Mesenchymal stem cell of the bone marrow (primary cell): ENCODE data around the gene TGM2.

GRCh38 chr20:38164800-38165623 is at the start of gene TGM2:
TGM2 (minus strand) TSS chr20:38165270.
- CAGE, long polyA plus RNA = no peak

- CAGE, long polyA plus RNA = no peak
These were observed 43.9 kb upstream of the TGM2 start for GRCh38 chr20:38208945-38209337.

DNA sequence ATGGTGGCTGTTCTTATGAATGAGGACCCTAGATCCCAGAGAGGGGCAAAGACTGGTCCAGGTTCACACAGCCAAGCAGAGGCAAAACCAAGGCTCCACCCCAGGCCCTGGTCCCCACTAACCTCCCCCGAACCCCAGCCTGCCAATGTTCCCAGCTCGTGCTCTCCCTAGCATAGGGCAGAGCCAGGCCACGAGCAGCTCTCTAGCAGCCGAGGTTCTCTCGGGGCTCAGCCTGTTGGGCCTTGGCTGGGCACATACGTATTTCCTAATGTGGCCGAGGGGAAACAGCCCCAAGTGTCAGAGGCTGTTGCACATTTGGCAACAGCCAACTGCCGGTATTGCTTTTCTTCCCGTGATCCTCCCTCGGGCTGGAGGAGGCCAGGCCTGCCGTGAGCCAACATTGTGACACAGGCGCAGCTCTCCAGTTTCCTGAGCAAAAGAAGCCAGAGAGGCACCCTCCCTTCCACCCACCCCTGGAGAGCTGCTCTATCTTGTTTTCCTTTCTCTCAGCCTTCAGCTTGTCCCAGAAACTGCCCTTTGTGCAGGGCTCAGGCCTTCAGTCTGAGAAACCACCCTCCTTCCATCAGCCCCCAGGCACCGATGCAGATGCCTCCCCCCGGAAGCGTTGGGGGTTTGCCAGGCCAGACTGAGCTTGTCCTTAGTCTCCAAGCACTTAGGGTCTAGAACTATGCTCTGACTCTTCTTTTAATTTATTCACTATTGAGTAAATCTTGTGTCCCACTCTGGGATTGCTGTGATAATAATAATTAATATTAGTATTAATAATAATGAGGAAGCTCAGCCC is 5.2 kb upstream of the BPI start:
- CAGE, long polyA plus RNA = no peak

GRCh38 chr20:38548576-38548961 is 32.4 kb upstream of the ADIG start:
- CAGE, long polyA plus RNA = no peak

- CAGE, long polyA plus RNA = no peak
These were observed 57.6 kb downstream of the PPP1R16B start for GRCh38 chr20:38863028-38863609.

- CAGE, long polyA plus RNA = no peak
These were observed 80.4 kb downstream of the DHX35 start for GRCh38 chr20:39042479-39042955.

- CAGE, long polyA plus RNA = no peak
These were observed 396.0 kb downstream of the DHX35 start for GRCh38 chr20:39358003-39358591.

GRCh38 chr20:40503065-40503547 is 185.9 kb downstream of the MAFB start:
- CAGE, long polyA plus RNA = no peak

- CAGE, long polyA plus RNA = no peak
These were observed 13.5 kb downstream of the MAFB start for GRCh38 chr20:40675564-40675958.

GRCh38 chr20:41011274-41012224 is 17.1 kb upstream of the TOP1 start:
- CAGE, long polyA plus RNA = no peak

DNA sequence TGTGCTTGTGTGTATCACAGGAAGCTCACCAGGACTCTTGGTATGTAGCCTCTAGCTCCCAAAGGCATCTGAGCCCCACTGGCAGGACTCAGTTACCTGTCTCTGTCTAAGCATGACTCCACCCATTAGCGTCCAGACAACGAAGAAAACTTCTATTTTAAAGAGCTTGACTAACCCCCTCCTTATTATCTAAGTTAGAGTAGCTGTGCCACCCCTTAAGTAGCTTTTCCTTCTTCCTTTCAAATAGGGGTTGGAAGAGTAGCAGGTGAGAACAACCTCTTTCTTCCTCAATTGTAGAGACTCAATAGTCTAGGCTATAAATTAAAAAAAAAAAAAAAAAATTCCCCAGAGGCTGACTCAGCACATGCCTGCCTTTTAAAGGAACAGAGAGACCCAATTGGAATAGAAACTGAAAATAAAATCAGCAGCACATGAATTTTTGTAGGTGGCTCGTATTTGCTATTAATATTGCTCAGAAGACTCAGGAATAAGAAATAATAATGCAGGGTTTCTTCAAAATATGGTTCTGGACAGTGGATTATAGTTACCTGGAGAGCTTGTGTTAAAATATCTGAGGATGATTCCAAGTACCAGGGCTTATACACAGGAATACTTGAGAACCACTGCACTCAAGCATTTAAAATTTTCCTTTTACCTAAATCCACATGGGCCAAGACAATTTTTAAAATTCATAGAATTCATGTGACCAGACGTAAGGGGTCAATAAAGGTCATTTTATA is 19.3 kb downstream of the TOP1 start:
- CAGE, long polyA plus RNA = no peak

- CAGE, long polyA plus RNA = no peak
These were observed 45.0 kb upstream of the PLCG1 start for GRCh38 chr20:41092324-41092855.

- CAGE, long polyA plus RNA = no peak
These were observed 20.2 kb downstream of the PLCG1 start for GRCh38 chr20:41157496-41157899.

- CAGE, long polyA plus RNA = no peak
These were observed 25.0 kb downstream of the PLCG1 start for GRCh38 chr20:41162392-41162781.

GRCh38 chr20:41191769-41192670 is 54.7 kb downstream of the PLCG1 start:
- CAGE, long polyA plus RNA = no peak

- CAGE, long polyA plus RNA = no peak
These were observed 1.1 kb downstream of the ZHX3 start for GRCh38 chr20:41316430-41316895.

DNA sequence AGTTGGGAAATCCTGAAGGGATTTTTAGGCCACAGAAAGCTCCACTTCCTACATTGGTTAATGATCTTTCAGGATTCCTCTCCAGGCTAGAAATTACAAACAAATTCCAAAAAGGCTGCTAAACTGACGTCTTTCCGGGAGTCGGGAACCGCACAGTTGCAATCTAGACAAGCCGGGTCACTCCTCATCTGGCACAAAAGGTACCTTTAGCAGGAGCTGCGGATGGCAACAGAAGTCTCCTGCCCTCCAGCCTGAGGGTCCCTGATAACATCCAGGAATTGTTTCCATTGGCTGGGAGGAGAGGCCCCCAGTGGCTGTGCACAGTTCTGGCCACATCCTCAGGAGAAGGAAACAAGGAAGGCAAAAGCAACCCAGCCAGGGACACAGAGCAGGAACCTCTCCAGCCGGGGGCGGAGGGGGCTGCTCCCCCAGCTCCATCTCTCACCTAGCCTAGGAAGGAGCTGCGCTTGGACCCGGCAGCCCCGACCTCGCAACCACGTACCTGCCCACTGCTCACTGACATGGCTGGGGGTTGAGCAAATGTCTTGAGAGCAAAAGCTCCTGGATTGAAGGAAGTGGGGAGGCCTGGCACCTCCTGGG is 5.8 kb upstream of the LPIN3 start:
- CAGE, long polyA plus RNA = no peak

DNA sequence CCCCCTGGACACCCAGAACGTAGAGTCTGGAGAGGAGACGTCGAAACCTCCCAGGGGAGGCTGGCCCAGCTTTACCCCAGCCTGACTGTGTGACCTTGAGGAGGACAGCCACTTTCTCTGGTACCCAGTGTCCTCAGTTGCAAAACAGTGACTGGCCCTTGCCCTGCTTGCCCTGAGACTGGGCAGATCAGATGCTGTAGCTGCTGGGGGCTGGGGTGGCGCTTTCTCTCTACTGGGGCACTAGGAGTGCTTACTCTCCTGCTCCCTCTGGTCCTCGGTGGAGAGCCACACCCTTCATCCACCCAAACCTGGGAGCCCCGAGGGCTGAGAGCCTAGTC is 538 bp downstream of the LPIN3 start:
- CAGE, long polyA plus RNA = no peak

- CAGE, long polyA plus RNA = no peak
These were observed 48.5 kb upstream of the EMILIN3 start for GRCh38 chr20:41414972-41415647.

- CAGE, long polyA plus RNA = no peak
These were observed 117.7 kb upstream of the EMILIN3 start for GRCh38 chr20:41484199-41484736.